Jejunum (tissue), 1 donor: ENCODE measurements around the genes DPH1, SMG6 and MNT.

GRCh38 chr17:2018289-2019481 lies 6.4 kb downstream of the RTN4RL1 start:
- PRO-cap, result no peak

GRCh38 chr17:2029793-2030466 lies at the start of gene DPH1:
Gene DPH1 (plus strand): TSS chr17:2030153.
- PRO-cap, result unidirectional peak, plus-strand start at chr17:2030155

- PRO-cap, result bidirectional peak, plus-strand start at chr17:2042224, minus-strand start at chr17:2042230; unidirectional peak, minus-strand start at chr17:2042694
Observed at GRCh38 chr17:2042157-2043128, 621 bp downstream of the OVCA2 start.

DNA sequence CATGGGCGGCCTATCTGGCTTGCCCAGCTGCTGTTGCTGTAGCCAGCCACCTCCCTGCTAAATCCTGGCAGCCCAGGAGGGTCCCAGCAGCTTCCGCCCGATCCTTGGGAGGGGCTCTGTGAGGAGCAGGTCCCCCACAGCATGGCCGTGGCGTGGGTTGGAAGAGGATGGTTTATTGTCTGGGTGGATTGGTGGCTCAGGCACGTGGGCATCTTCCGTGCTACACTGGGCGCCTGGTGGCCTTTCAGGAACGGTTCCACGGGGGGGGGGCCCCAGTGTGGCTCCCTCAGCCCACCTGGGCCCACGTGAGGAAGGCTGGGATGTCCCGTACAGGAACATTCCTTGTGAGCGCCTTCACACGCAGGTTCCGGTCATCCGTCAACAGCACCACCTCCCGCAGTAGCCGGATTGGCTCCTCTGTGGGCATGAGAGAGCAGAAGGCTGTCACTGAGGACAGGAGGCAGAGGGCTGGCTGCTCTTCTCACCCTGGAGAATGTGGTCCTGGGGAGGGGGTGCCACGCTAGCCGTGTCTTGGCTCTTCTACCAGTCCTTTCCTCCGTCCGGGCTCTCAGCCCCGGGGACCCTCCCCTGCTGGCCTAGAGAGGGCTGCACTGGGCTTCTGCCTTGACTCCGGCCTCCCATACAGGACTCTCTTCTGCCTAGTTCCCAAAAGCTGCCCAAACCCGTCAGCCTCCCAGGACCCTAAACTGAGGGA lies 6.5 kb downstream of the HIC1 start:
- PRO-cap, result no peak

DNA sequence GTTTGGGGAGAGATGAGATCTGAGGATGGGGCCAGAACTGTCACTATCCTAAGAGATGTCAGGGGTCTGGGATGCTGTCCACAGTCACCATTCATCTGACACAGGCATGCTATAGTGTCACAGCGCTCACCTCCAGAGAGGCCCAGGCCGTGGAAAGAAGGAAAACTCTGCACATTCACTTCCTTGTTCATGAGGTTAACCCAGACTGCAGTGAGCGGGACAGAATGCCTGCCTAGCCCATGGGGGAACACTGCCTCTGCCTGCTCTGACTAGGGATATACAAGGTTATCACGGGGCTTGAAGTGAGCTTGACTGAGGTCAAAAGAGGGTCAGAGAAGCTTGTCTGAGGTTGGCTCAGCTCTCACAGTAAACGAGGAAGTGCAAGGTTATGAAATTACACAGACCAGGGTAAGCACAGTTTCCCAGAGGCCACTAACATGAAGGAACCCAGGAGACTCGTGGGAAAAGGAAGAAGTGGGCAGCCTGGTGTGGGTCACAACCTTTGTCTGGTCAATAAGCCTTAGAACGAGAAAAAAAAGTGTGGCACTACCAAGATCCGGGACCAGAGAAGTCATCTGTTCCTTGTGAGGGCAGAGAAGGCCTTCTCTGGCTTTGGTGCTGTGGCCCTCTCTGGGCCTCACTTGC lies 28.7 kb downstream of the HIC1 start:
- PRO-cap, result no peak

DNA sequence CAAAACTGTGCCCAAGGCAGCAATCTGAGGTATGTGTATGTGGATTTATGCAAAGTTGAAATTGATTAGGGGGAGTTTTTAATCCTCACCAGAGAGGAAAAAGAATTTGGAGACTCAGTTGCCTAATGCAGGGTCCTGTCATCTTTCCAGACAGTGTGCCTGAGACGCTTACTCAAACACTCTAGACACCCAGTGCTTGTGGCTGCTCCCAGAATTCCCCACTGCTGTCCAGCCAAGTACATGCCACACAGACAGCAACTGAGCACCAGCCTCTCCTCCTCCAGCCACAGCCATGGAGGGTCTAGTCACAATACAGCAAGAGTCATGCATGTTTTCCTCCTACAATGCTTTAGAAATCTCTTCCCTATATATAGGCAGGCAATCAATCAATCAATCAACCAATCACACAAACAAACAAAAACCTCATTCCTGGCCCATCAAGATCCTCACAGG lies 118.1 kb downstream of the HIC1 start:
- PRO-cap, result no peak

DNA sequence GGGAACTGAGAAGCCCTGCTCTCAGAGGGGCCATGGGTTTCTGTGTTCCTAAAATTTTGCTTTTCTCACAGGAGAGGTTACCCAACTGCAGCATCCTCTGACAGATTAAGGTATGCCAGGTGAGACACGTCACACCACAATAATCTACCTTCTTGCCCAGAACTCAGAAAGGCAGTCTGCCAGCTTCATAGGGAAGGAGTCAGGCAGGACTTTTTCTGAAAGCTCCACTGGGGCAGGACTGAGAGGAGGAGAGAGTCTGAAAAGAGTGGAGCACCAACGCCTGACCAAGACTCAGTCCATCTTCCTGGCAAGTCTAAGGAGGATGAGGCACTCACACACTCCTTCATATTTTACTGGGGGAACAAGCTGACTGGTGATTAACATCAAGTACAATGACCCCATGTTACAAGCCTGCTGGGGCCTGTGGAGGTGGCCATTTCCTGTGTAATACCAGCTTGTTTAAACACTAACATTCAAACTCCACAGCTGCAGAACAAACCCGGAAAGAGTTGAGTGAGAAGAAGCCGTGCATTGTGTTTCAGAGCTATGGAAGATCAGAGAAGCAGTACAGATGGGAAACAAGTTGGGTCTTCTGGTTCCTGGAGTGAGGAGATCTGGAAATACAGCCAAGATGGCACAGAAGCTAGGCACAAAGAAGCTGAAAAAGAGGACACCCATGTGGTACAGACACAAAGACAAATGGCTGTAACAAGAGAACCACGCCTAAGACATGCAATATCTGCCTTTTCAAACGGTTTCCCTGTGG lies 122.4 kb downstream of the HIC1 start:
- PRO-cap, result no peak

GRCh38 chr17:2239873-2240625 lies 63.5 kb downstream of the SMG6 start:
- PRO-cap, result no peak

GRCh38 chr17:2253787-2254481 lies 49.7 kb downstream of the SMG6 start:
- PRO-cap, result no peak

DNA sequence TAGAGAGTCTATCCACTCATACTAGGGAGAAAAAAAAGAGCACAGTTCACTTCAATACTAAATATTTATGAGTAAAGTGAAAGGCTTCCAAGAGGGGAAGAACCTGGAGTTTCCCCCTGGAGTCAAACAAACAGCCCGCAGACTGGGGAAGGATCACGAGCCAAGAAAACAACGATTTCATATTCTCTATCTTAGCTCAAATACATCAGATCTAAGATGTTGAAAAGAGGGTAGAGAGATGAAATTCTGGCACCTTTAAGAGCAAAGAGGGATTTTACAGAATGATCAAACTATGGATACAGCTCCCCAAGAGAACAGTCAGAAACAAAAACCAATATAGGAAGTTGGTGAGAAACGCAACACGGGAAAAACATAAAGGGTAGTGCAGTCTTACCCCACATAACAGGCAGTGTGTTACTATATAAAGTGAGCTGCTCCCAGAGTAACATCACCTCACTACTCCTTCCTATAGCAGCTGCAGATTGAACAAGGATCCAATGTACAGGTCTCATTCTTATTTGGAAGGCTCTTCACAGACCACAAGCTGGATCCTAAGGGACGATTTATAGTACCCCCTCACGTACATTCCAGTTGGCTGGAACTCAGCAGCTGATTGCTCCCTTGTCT lies 39.8 kb downstream of the SMG6 start:
- PRO-cap, result no peak

DNA sequence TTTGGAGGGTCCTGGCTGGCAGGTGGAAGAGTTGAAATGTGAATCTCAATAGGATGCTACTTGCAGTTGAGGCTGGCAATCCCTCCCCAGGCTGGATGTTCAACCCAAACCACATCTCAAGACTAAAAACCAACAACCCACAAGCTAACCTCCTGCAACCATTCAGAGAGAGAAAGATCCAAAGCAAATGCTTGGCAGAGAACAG lies 27.9 kb downstream of the SMG6 start:
- PRO-cap, result no peak

DNA sequence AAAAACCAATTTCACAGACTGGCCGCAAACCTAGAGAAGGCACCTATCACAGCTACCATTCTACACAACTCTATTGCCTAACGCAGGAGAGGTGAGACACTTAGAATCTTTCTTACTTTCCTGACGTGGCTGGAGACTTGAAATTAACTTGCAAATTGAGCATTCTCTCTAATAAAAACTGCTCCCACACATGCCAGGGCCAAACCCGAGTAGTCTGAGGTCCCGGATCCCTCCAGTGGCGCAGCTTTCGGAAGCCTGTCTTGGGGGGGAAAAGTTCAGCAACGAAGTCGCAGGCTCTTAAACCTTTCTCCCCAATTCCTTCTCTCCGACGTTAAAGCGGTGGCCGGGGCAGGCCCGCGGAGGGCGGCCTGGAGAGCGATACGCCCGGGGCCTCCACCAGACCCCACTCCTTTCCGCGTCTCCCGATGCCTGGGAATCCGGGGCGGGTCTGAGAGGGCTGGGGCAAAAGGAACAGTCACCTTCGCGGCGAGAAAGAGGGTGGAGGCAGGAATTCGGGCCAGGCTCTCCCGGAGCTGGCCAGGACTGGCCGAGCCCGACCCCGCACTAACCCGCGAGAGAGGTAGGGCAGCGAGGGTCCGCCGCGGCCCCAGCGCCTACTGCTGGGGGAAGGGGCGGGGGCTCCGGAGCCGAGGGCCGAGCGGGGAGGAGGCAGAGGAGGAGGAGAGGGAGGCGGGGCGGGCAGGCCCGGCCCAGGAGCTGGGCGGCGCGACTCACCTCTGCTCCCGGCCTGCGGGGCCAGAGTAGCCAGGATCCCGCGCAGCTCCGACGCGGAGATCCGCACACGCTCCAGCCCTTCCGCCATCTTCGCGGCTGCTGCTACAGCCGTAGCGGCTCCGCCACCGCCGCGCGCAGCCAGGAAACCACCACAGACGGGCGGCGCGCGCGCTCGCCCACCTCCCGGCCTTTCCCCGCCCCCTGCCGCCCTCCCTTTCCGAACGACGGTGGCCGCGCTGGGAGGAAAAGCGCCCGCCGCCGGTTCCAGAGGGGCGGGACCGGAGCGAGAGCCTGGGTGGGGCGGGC lies at the start of gene SMG6:
SMG6 (minus strand) TSS at position 888 of the 1,041 bp plus-strand sequence.
- PRO-cap, result unidirectional peak, plus-strand start at position 263 of the sequence; bidirectional peak, plus-strand start at position 478 of the sequence, minus-strand start at position 450 of the sequence; bidirectional peak, plus-strand start at position 740 of the sequence, minus-strand start at position 619 of the sequence; bidirectional peak, plus-strand start outside the sequence, minus-strand start at position 938 of the sequence

DNA sequence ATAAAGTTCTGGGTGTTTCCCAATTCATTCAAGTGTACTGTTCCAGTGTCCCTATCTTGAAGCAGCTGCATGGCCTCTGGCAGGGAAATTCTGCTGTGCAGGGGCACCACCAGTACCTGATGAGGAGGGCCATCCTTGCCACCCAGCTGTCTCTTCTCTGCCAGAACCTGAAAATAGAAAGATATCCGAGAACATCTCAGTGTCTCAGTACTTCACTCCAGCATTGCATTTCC lies 777 bp downstream of the TSR1 start:
- PRO-cap, result no peak

- PRO-cap, result bidirectional peak, plus-strand start at chr17:2338025, minus-strand start at chr17:2337991
Observed at GRCh38 chr17:2337848-2338288, 567 bp downstream of the SGSM2 start.

DNA sequence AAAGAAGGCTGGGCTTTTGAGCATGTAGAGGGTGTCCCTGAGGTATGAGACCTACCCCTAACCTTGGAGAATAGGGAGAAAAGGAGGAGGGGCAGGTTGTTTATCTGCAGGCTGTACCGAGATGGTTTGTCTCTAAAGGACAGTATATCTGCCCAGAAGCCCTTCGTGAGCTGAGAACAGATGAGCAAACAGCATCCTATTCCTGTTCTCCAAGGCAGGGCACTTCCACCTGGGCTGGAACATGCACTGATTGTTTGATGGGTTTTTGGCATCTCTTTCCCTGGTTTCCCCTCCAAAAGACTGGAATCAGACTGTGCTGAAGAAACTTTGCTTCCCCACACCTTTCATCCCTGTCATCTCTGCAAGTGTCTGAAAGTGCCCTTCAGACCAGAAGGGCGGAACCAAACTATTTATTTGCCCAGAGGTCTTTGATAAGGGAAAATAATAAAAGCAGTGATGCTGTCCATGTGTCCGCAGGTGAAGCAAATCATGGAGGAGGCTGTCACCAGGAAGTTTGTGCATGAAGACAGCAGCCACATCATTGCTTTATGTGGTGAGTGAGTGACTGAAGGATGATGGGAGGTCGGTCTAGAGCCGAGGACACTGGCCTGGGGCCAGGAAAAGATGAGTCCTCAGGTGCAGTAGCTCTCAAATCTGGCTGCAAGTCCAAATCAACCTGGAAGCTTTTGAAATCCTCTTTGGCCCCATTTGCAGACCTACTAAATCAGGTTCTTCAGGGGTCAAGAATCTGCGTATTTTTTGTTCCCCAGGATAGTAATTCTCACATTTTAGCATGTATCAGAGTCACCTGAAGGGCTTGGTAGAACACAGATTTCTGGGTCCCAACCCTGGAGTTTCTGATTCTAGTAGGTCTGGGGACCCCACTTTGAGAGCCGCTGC lies 6.0 kb downstream of the SGSM2 start:
- PRO-cap, result no peak

DNA sequence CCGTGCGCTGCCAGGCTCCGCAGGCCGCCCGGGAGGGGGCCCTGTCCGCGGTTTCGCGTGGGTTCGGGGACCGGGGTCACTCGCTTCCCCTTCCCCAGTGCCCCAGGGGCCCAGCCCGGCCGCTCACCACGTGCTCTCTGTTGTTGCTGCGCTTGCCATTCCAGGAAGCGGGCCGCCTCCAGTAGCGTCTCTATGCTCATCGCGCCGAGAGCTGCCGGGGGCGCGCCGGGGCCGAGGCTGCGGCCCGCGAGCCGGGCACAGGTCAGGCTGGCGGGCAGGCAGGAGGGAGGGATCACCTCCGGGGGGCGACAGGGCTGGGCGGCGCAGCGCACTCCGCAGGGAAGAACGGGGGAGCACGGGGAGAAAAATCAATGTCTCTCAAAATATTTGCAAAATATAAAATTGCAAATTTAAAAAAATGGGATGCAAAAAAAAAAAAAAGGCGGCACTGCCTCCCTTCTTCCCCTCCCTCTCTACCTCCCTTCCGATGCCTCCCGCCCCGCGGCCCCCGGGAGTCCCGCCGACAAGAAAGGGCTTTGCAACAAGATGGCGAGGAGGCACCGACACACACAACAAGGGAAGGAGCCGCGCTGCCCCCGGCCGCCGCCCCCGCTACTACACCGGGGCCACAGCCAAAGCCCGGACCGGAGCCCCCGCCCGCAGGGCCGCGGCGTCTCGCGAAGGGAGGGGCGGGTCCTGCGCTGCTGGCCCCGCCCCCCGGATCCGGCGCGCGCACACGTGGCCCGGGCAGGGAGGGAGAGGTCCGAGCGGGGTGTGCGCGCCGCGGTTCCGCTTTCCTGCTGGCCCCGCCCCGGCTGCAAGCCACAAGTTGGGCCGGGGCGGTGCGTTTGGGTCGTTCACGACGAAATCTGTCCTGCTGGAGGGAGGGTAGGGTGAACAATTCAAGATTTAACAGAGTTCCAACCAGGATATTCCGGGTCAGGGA lies at the start of gene MNT:
MNT (minus strand) TSS at position 548 of the 946 bp plus-strand sequence.
- PRO-cap, result bidirectional peak, plus-strand start at position 158 of the sequence, minus-strand start at position 139 of the sequence; bidirectional peak, plus-strand start at position 827 of the sequence, minus-strand start at position 574 of the sequence

DNA sequence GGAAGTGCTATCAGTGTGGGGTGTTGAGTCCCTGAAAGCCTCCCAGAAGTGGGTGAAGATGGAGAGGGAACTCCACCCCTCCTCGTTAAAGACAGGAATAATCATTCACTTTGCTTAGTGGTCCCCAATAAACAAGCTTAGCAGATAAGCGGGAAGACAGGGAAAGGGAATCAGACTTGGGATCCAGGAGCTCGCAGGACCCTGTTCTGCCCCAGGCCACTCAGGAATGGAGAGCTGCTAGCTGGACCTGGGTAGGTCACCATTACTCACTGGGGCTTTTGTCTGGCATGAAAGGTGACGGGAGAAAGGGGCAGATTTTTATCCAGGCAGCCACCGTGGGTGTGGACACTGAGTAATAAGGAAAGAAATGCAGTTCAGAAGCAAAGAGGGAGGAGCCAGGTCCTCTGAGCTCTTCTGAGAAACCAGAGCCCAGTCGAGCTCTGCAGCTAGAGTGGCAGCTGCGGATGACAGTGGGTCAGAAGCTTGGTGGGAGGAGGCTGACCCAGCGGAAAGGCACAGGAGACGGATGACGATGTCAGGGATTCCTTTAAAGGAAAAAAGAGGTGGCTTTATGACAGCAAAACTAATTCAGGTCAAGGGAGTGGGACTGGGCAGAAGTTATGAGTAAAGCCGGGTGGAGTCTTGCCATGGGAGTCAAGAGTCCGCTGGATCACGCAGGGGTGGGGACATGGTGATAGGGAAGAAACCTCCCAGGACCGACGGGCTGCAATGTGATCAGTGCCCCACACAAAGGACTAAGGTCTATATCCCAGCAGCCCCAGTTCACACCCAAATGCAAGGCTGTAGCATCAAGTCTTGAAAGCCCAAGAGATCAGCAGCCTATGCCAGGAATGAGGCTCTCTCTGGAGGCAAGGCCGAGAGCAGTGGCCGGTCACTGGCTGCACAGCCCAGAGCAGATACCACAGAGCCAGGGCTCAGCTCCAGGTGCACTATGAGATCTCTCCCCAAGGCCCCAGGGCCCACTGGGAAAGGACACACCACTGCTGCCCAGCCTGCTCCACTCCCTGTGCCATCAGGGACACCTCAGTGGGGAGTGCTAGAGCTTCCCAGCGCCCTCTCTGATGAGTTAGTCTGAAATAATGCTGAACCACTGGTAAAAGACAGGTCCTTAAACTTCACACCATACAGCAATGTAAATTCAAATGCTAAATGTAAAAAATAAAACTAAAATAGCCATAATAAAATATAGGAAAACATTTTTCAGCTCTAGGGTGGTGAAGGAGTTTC lies 6.2 kb upstream of the MNT start:
- PRO-cap, result bidirectional peak, plus-strand start at position 478 of the sequence, minus-strand start at position 228 of the sequence

DNA sequence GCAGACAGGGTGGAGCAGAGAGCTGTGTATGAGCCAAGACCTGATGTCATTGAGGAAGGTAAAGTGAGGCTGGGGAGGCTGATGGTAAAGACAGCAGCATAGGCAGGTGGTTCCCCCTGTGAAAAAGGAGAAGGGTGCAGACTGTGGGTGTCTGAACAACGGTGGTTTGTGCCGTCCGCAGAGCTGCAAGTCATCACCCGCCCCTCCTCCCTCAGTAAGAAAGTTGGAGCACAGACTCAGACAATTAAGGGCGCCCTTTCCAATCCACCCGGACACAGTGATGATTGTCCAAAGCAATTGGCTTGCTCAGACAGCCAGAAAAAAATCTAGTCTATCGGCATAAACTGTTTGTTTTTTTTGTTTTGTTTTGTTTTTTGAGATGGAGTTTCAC lies 30.9 kb upstream of the METTL16 start:
- PRO-cap, result bidirectional peak, plus-strand start at position 66 of the sequence, minus-strand start outside the sequence

- PRO-cap, result no peak
Observed at GRCh38 chr17:2604964-2605413, 11.5 kb downstream of the PAFAH1B1 start.

- PRO-cap, result no peak
Observed at GRCh38 chr17:2686803-2687272, 24.7 kb downstream of the CLUH start.